Peyer's patch (tissue), 4 donors: ENCODE measurements around the genes KIF7, PEX11A, ZNF710 and IQGAP1.

GRCh38 chr15:89378364-89379416 lies 44.1 kb upstream of the POLG start:
- PRO-cap = no peak
- RAMPAGE, long total RNA, 4 experiments = no peak in any of the 4 experiments

GRCh38 chr15:89400493-89401482 lies 66.2 kb upstream of the POLG start:
- PRO-cap = no peak
- RAMPAGE, long total RNA, 4 experiments = no peak in any of the 4 experiments

- PRO-cap = unidirectional peak, minus-strand start at chr15:89655284; unidirectional peak, minus-strand start at chr15:89655467
- RAMPAGE, long total RNA, 4 experiments = no peak in any of the 4 experiments
Observed at GRCh38 chr15:89654834-89655920, at the start of gene KIF7. TSS of gene KIF7 (minus strand) at chr15:89655467.

DNA sequence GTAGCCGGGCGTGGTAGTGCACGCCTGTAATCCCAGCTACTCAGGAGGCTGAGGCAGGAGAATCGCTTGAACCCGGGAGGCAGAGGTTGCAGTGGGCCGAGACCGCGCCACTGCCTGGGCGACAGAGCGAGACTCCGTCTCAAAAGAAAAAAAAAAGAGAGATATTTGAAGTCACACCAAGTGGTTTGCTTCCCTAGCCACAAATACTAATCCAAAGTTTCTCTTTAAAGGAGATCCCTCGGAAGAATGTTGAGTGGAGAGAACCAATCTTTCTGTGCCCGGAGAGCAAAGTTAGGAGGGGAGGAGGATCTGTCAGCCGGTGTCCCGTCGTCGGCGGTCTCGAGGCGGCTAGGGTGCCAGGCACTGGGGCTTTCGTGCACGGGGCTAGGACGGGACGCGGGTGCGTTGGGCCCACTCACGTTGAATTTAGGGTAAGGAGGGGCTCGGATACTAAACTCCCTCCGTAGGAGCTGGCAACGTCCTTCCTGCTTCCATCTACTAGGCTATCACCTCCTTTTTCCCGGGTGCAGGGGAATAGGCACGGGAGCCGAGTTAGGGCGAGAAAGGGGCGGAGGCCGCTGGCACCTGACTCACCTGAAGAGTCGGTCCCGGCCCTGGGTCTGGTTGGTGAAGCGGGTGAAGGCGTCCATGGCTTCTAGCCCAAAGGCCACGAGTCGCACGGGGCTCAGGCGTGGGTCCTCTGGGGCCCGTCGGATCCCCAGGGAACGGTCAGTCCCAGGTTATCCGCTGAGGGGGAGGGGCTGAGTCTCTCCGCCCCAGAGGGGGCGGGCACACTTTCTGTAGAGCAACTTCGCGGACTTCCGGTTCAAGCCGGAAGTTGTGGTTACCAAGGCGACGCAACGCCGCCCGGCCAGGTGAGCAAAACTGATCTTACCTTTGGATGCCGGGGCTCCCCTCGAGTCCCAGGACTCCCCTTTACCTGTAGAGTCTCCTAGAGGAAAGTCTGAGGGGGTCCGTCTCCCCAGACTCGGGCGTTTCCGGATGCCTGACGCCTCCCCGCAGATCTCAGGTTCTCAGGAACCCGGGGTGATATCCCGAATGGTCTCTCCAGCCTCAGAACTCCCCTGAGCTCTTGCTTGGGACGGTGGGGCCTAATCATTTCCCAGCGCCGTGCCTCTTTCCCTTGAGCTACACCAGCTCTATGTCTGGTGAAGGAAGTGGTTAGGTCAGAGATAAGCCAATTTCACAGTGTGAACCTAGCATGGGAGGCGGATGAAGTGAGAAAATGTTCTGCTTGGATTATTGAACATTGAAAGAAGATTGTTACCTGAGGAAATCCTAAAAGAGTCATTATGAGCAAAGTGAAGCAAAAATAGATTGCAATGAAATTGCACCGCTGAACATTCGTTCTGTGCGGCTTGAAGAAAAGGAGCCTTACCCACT lies at the start of gene PEX11A:
PEX11A (minus strand) TSS at position 772 of the 1,404 bp plus-strand sequence.
- PRO-cap = unidirectional peak, minus-strand start at position 622 of the sequence; unidirectional peak, minus-strand start at position 716 of the sequence
- RAMPAGE, long total RNA, 4 experiments = start-site peak on the minus strand in 1 of 4 experiments, centred at position 722 of the sequence, 37 reads per replicate

- PRO-cap = unidirectional peak, plus-strand start at chr15:89750230
- RAMPAGE, long total RNA, 4 experiments = start-site peak on the minus strand in 1 of 4 experiments, at chr15:89749968-89750224 at its widest, 7 reads per replicate
Observed at GRCh38 chr15:89749829-89750636, 1.0 kb downstream of the MESP1 start.

DNA sequence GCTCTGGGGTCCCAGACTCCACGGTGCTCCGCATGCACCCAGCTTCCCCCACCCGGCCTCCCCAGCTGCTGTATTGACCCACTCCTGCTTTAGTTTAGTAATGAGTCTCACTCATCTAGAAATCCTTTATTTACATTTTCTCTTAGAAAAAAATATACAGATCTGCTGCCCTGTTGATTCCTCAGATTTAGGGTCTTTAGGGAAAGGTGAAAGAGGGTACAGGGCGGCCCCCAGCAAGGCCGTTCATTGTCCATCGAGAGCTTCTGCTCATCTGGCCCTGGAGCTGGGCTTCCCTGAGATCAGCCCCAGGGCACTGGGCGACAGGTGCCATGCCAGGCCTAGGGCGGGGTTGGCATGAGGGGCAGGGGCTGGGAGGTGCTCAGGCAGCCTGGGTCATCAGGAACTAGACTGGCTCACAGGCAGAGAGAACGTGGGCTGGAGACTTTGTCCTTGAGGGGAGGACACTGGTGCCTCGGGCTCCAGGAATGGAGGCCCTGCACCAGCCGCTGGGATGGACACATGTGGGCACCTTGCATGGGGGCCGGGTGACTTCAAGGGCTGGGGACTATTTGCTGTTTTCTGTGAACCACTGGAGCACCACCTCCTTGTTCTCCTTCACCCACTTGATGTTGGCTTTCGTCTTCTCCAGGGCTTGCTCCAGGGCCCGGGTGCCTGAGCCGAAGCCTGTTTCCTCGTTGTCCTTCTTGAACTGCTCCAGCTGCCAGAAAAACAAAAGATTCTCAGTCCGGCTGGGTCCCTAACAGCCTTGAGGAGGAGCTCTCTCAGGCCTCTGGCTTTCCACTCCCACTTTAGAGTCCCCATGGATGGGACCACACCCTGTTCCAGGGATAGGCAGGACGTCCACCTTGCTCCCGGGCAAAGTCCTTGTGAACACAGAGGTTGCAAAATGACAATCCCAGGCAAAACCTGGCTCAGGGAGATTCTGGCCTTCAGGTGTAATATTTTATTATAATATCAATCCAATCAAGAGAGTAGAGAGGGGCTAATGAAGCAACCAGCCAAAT lies 9.0 kb downstream of the MESP2 start:
- PRO-cap = bidirectional peak, plus-strand start at position 441 of the sequence, minus-strand start at position 273 of the sequence; bidirectional peak, plus-strand start at position 888 of the sequence, minus-strand start at position 711 of the sequence
- RAMPAGE, long total RNA, 4 experiments = start-site peak on the plus strand in 1 of 4 experiments, centred at position 442 of the sequence, 37 reads per replicate

- PRO-cap = no peak
- RAMPAGE, long total RNA, 4 experiments = no peak in any of the 4 experiments
Observed at GRCh38 chr15:89801096-89801369, 13.6 kb downstream of the ANPEP start.

DNA sequence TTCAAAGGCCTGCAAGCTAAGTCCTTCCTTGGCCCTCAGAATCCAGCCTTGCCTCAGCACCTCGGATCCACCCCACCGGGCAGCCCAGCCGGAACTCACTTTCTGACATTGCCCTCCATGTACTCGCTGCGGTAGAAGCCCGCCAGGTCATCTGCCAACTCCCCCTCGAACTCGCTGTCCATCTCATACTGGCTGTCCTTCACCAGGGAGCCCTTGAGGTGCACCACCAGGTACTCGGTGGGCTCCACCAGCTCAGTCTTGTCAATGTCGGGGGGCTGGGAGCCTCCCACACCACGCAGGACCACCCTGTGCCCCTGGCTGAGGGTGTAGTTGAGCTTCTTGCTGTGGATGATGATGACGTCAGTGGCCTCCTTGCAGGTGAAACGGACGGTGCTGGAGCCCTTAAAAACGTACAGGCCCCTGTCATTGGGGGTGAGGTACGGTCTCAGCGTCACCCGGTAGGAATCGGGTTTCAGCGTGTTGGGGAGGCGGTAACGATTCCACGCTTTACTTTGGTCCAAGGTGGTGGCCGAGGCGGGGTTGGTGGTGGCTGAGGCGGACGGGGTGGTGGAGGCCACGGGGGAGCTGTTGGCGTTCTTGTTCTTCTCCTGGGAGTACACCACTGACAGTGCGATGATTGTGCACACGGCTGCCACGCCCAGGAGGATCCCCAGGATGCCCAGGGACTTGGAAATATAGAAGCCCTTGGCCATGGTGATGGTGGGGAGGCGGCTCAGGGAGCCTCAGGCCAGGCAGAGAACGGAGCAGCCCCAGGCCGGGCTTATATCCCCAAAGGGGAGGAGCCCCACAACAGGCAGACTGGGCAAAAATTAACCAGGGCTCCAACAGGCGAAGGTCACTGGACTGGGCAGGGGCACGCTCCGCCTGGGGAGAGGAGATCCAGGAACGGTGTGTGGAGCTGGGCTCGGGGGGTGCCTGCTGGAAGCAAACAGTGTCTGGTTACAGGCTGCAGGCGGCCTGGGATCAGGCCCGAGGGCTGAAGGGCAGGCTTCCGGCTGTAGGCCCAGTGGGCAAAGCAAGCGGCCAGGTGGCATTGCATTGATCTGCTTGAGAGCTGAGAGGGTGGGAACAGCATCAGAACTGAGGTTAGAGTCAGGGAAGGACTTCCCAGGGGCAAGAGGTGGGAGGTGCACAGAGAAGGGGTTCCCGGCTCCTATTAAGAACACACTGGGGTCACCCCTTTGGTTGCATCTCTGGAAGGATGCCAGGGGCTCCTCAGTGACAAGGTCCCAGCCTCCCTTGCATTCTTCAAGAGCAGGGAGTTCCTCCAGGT lies 8.3 kb downstream of the ANPEP start:
- PRO-cap = bidirectional peak, plus-strand start at position 859 of the sequence, minus-strand start at position 758 of the sequence
- RAMPAGE, long total RNA, 4 experiments = start-site peak on the plus strand in 3 of 4 experiments, centred at positions 405 to 457 of the sequence, 16 to 40 reads per replicate; start-site peak on the minus strand in 3 of 4 experiments, centred at positions 458 to 769 of the sequence, 57 to 44,269 reads per replicate

GRCh38 chr15:89834734-89835232 lies 20.1 kb upstream of the ANPEP start:
- PRO-cap = no peak
- RAMPAGE, long total RNA, 4 experiments = no peak in any of the 4 experiments

- PRO-cap = bidirectional peak, plus-strand start at chr15:90001325, minus-strand start at chr15:90001335; bidirectional peak, plus-strand start at chr15:90001476, minus-strand start at chr15:90001376
- RAMPAGE, long total RNA, 4 experiments = start-site peak on the plus strand in 4 of 4 experiments, at chr15:90000727-90001576 at its widest, 42 to 63 reads per replicate
Observed at GRCh38 chr15:90000991-90001562, at the start of gene ZNF710. TSS of gene ZNF710 (plus strand) at chr15:90001324.

- PRO-cap = unidirectional peak, plus-strand start at chr15:90094070
- RAMPAGE, long total RNA, 4 experiments = no peak in any of the 4 experiments
Observed at GRCh38 chr15:90093989-90094324, 8.3 kb downstream of the IDH2 start.

GRCh38 chr15:90106464-90107231 lies 4.4 kb upstream of the IDH2 start:
- PRO-cap = unidirectional peak, plus-strand start at chr15:90106906
- RAMPAGE, long total RNA, 4 experiments = no peak in any of the 4 experiments

- PRO-cap = bidirectional peak, plus-strand start at chr15:90184253, minus-strand start at chr15:90184115; unidirectional peak, plus-strand start at chr15:90184646
- RAMPAGE, long total RNA, 4 experiments = no peak in any of the 4 experiments
Observed at GRCh38 chr15:90183867-90184737, 17.0 kb upstream of the SEMA4B start.

DNA sequence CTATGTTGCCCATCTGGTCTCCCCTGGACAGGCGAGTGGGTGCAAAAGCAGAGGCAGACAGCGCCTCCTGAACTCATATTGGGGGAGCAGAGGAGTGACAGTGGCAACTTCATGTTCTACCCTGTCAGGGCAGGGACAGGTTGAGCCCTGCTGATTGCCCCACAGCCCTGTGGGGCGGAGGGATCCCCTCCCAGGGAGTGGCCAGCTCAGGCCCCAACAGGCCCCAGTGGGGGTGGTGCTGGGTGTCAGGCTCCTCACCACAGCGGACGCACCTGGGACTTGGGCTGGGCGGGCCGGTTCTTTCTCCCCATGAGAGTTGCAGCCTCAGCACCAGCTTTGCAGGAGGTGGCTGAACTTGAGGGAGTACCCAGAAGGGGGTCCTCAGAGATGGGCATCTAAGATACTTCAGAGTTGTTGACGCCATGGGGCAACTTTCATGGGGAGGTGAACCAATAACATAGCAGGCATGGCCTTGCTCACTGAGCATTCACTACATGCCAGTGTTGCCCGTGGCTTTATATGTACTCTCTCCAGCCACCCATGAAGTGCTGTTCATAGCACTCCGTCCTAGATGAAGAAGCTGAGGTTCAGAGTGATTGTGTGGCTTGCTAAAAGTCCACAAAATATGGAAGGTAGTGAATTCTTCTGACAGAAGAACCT lies 10.0 kb upstream of the SEMA4B start:
- PRO-cap = bidirectional peak, plus-strand start at position 262 of the sequence, minus-strand start at position 126 of the sequence
- RAMPAGE, long total RNA, 4 experiments = no peak in any of the 4 experiments

GRCh38 chr15:90212673-90213097 lies 11.6 kb downstream of the SEMA4B start:
- PRO-cap = no peak
- RAMPAGE, long total RNA, 4 experiments = no peak in any of the 4 experiments

- PRO-cap = bidirectional peak, plus-strand start at chr15:90213665, minus-strand start at chr15:90213656
- RAMPAGE, long total RNA, 4 experiments = no peak in any of the 4 experiments
Observed at GRCh38 chr15:90213143-90214138, 12.3 kb downstream of the SEMA4B start.

DNA sequence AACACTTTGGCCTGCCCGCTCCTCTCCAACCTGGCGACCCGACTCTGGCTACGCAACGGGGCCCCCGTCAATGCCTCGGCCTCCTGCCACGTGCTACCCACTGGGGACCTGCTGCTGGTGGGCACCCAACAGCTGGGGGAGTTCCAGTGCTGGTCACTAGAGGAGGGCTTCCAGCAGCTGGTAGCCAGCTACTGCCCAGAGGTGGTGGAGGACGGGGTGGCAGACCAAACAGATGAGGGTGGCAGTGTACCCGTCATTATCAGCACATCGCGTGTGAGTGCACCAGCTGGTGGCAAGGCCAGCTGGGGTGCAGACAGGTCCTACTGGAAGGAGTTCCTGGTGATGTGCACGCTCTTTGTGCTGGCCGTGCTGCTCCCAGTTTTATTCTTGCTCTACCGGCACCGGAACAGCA lies 5.8 kb downstream of the CIB1 start:
- PRO-cap = no peak
- RAMPAGE, long total RNA, 4 experiments = no peak in any of the 4 experiments

DNA sequence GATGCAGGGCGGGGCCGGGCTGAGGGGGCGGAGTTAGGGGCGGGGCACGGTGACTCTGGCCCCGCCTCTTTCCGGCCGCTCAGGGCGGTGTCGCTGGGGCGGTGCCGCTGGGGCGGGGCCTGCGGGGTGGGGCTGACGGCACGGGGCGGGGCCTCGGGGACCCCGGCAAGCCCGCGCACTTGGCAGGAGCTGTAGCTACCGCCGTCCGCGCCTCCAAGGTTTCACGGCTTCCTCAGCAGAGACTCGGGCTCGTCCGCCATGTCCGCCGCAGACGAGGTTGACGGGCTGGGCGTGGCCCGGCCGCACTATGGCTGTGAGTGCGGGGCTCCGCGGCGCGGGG lies at the start of gene IQGAP1:
IQGAP1 (plus strand) TSS at position 159 of the 340 bp plus-strand sequence.
- PRO-cap = bidirectional peak, plus-strand start at position 194 of the sequence, minus-strand start at position 213 of the sequence
- RAMPAGE, long total RNA, 4 experiments = start-site peak on the plus strand in 4 of 4 experiments, centred at positions 205 to 226 of the sequence, 92 to 1,105 reads per replicate

- PRO-cap = no peak
- RAMPAGE, long total RNA, 4 experiments = no peak in any of the 4 experiments
Observed at GRCh38 chr15:90412321-90413161, 24.5 kb downstream of the IQGAP1 start.

DNA sequence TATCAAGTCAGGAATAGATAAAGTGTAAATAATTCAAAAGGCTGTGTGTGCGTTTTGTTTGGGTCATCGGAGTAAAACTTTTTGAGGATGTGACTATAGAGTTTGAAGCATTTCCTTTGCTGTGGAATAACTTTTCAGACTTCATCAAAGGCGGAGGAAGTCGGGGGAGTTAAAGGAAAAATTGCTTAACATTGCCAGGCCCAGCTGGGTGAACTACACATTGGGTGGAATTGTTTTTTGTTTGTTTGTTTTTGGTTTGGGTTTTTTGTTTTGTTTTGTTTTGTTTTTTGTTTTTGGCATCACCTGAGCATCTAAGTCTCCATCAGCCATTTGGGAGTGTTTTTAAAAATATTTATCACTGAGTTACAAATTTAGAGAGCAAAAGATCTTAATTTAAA lies 70.3 kb upstream of the CRTC3 start:
- PRO-cap = no peak
- RAMPAGE, long total RNA, 4 experiments = no peak in any of the 4 experiments